B cell (primary cell): ENCODE measurements around the gene LSS.

- PRO-cap: no peak
- CAGE, long polyA plus RNA: no peak
Observed at GRCh38 chr21:46199329-46199967, 15.2 kb upstream of the SPATC1L start.

DNA sequence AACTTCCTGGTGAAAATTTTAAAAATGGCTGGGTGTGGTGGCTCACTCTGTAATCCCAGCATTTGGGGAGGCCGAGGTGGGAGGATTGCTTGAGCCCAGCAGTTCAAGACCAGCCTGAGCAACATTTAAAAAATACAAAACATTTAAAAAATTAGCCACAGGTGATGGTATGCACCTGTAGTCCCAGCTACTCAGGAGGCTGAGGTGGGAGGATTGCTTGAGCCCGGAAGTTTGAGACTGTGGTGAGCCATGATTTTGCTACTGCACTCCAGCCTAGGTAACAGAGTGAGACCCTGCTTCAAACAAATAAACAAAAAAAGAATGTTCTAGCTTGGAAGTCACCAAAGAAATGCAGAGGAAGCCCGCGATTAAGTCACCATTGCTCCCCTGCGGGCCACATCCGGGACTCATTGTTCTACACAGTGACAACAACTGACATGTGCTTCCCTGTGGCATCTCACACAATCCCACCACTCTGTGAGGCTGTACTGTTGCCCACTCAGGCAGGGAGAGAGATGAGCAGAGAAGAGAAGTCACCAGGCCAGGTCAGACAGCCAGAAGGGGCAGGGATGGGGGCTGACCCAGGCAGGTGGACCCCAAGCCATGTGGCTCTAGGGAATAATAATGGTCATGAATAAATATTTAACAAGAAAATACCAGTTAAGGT is 18.5 kb upstream of the SPATC1L start:
- PRO-cap: no peak
- CAGE, long polyA plus RNA: no peak

- PRO-cap: unidirectional peak, minus-strand start at chr21:46228682; unidirectional peak, minus-strand start at chr21:46228774; bidirectional peak, plus-strand start at chr21:46229247, minus-strand start at chr21:46229041
- CAGE, long polyA plus RNA: no peak
Observed at GRCh38 chr21:46228290-46229100, at the start of gene LSS. LSS (minus strand) TSS chr21:46228774.

GRCh38 chr21:46265916-46266961 is 19.2 kb downstream of the MCM3AP start:
- PRO-cap: no peak
- CAGE, long polyA plus RNA: no peak

DNA sequence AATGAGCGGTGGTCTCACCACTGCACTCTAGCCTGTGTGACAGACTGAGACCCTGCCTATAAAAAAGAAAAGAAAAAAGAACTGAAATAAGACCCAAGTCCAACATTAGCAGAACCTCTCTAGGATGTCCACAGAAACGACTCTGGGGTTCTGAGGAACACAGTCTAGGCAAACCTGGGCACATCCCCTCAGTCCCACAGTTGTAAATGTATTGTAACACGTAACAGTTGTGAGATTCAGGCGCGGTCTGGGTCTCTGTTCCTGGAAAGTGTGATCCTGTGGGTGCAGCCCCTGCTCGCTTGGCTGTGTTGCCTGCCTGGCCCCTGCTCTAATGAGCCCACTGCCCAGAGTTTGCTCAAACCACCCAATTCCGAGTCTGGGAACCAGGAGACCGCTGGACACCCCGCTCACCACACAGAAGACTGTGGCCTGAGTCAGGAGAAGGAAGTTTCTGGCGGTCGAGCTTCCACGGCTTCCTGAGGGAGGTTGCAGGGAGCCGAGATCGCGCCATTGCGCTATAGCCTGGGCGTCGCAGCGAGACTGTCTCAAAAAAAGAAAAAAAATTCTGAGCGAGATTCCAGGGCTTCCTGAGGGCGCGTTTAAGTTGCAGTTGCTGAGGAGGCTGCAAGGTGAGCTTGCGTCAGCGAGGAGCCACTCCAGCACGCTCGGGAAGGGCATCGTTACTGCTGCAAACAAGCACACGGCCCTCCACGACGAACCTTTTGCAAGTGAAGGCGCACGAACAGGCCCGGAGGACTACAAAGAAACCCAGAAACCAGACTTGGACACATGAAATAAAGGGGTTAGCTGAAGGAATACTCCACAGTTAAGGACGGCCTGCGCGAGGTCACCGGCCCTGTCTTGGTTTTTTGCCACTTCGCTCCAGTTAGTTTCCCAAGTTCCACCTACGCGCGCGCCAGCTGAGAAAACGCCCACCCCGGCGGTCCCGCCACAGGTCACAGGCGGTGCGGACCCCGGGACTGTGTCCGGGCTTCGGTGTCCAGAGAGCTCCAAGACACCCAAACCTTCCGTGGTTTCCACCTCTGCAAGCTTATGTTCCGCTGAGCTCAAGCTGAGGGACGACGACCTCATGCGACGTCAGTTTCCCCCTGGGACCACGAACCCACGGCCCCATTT is 1.1 kb downstream of the C21orf58 start:
- PRO-cap: no peak
- CAGE, long polyA plus RNA: no peak

DNA sequence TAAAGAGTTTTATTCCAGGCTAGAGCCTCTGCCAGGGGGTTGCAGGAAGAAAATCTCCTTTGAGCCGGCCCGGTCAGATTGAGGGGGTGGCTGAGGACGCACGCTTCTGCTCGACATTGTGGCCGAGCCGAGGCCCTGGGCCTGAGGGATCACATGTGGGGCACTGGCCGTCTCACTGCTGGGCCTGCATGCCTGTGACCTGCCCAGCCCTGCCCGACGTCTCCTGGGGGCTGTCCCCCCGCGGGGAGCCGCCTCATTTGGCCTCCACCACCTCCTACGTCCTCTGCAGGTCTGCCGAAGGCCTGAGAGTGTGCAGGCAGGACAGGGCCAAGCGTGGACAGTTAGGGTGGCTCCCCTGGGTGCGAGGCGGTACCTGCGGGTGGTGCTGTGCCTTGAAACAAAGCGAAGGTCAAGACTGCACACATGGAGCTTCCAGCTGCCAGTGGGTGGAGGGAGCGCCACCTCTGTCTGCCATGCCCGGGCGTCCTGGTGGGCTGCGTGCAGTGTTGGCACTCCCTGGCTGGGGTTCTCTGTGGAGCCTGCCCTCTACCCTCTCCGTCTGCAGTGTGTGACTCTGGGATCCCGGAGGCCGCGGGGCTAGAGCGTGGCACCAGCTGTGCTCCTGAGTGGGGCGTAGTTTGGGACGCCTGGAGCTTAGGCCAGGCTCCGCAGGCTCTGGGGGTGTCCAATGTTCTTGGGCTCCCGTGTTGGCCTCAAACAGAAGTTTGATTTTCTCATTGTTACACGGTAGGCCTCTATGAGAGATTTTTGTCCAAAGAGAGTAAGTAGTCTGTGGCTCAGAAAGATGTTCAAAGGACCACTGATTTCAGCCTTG is 51.8 kb downstream of the PCNT start:
- PRO-cap: no peak
- CAGE, long polyA plus RNA: no peak

DNA sequence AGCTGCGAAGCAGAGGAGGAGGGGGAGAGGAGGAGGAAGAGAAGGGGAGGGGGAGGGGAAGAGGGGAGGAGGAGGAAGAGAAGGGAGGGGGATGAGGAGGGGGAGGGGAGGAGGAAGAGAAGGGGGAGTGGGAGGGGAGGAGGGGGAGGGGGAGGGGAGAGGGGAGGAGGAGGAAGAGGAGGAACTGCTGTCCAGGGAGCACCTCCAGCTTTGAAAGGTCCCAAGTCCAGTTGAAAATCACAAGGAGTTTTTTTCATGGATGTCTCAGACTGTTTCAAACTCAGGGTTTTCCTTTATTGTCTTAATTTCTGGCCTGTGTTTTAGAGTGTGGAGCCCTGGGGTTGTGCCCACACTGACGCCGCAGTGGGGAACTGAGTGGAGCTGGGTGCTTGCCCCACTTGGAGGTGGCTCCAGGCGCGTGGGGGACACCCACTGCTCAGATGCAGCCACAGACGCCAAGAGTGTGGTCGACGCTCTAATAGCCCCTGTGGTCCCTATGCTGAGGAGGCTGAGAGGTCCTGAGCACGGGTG is 34.9 kb upstream of the DIP2A start:
- PRO-cap: no peak
- CAGE, long polyA plus RNA: no peak

DNA sequence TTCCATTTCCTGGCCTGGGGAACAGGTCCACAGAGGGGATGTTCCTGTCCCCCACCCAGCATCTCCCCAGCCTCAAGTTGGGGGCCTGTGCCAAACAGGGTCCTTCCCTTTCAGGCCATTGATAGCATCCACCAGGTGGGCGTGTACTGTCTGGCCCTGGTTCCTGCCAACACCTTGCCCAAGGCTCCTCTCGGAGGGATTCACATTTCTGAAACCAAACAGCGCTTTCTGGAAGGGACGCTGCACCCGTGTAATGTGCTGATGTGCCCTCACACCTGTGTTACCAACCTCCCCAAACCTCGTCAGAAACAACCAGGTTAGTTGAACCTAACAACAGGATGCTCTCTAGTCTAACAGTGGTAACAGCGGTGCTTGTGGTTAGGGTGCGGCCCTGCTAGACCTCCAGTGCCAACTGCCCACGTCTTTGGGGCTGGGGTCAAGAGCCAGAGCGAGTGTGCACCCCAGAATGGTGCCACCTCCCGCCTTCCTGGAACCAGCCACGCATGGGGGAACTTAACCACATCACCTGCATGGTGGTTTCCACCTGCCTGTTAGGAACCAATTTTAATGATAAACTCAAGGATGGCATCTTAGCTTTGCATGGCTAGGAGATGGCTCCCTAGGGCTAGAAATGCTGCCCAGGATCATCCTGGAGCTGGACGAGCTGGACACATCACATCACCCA is 54.3 kb downstream of the S100B start:
- PRO-cap: no peak
- CAGE, long polyA plus RNA: no peak

GRCh38 chr21:46626346-46627247 is 8.9 kb upstream of the PRMT2 start:
- PRO-cap: no peak
- CAGE, long polyA plus RNA: no peak